Bronchial epithelial cell (primary cell): ENCODE measurements around a stretch of chr9.

- RRBS, 2 experiments, result no CpG with 5 or more reads among the region's 27 CpGs
Observed at GRCh38 chr9:93112117-93113186, 16.4 kb downstream of the CARD19 start.

DNA sequence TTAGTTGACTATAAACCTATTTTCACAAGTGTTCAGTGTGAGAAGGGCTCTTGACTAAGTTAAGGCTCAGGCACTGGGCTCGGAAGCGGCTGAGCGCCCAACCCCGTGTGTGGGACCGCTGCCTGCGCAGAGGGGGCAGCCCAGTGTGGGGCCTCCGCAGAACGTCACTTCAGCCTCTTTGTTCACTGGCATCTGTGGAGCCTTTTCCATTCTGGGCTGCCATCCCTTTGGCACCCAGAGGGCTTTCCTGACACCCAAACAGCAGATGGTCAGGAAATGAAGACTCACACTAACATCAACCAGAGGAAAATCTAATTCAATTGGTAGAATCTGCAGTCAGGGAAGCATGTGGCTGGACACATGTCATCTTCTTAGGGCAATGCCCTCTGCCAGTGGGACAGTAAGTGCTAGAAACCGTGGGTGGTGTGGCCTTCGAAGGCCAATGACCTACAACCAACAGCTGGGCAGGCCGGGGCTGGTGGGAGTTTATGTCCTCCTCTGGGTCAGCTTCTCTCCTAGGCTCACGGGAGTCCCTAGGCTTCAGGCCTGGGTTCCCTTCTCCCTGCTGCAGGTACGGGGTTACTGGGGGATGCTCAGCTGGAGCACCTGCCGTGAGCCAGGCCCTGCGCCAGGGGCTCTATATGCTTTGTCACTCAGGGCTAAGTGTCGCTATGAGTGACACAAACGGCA is 22.2 kb upstream of the NINJ1 start:
- RRBS, 2 experiments, result no CpG with 5 or more reads among the region's 17 CpGs

DNA sequence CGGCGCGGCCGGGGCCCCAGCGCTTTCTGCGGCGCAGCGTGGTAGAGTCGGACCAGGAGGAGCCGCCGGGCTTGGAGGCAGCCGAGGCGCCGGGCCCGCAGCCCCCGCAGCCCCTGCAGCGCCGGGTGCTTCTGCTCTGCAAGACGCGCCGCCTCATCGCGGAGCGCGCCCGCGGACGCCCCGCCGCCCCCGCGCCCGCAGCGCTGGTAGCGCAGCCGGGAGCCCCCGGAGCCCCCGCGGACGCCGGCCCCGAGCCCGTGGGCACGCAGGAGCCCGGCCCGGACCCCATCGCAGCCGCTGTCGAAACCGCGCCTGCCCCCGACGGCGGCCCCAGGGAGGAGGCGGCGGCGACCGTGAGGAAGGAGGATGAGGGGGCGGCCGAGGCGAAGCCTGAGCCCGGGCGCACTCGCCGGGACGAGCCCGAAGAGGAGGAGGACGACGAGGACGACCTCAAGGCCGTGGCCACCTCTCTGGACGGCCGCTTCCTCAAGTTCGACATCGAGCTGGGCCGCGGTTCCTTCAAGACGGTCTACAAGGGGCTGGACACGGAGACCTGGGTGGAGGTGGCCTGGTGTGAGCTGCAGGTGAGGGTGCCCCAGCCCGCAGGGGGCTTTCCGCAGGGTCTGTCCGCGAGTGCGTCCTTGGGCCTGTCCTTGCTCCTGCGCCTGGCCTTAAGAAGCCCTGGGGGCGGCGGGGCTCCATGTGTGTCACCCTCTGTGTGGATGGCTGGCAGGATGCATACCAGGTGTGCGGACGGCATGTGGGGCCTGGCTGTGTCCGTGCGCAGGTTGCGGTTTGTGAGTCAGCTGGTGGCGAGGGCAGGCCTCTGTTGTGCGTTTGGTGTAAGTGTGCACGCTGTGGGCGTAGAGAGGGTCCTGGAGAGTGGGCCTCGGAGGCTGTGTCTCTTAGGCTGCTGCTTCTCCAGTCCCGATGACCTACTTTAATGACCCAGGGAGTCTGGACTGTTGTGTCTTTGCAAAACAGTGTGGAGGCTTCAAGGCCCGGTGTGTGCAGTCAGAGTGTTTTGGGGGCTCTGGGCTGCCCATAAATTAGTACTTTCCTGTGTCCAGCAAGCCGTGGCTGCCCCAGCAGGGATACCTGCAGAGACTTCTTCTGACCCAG is 1.4 kb downstream of the WNK2 start:
- RRBS, 2 experiments, result 3% methylated on average over 22 to 28 of the region's 100 CpGs

DNA sequence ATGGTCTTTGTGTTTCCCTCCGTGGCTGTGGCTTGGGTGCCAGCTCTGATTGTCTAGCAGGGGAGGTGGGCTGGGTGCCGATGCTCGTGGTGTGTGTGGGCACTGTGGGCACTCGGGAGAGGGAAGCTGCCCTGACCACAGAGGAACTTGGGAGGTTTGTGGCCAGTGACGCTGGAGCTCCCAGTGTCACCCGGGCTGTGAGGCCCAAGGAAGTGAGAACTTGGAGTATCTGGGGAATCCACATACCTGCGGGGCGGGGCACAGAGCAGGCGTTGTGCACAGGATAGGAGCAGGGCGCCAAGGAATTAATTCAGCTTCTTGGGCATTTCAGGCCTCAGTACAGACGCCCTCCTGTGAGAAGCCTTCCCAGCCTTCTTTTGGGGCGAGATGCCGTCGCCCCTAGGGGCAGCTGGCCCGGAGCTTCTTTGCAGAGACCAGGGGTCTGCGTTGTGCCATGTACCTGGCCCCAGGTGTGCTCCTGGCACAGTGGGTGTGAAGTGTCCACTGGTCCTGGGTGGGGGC is 47.5 kb downstream of the WNK2 start:
- RRBS, 2 experiments, result no CpG with 5 or more reads among the region's 16 CpGs

DNA sequence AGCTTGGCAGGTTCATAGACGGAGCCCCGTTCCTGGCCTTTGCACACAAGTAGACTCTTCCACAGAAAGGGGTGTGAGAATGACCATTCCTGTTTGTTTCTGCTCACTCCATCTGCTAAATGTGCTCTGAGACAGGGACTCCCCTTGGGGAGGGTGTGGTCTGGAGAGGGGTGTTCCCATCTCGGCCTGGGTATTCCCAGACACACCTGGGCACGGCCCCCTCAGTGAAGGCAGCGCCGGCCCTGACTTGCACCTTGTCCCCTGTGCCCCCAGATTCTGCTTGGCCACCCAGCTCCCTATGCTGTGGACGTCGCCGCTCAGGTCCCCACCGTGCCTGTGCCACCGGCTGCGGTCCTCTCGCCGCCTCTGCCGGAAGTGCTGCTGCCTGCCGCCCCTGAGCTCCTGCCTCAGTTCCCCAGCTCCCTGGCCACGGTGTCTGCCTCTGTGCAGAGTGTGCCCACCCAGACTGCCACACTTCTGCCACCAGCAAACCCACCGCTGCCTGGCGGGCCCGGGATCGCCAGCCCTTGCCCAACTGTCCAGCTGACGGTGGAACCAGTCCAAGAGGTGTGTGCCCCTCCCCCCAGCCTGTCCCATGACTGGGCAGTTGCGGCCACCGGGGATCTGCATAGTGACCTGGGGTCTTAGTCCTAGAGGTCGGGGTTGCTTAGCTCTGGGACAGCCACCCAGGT is 77.7 kb downstream of the WNK2 start:
- RRBS, 2 experiments, result 84% methylated on average over 9 of the region's 25 CpGs; no CpG with 5 or more reads in 1 of the 2 experiments

DNA sequence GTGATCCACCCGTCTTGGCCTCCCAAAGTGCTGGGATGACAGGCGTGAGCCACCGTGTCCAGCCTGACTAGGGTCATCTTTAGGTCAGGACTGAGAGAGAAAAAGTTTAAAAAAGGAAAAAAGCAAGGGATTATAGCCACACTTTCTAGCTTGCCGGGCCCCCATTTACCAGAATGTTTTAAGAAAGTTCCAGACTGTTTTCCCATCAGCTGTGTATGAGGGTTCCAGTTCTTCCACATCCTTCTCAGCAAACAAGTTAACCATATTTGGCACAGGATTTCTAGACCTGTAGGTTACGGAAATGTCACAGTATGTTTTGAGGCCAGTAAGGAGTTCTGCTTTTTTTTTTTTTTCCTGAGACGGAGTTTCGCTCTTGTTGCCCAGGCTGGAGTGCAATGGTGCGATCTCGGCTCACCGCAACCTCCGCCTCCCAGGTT is 7.2 kb upstream of the FAM120A start:
- RRBS, 2 experiments, result no CpG with 5 or more reads among the region's 11 CpGs

- RRBS, 2 experiments, result no CpG with 5 or more reads among the region's 10 CpGs
Observed at GRCh38 chr9:93512042-93512841, 58.9 kb upstream of the FAM120AOS start.

- RRBS, 2 experiments, result no CpG with 5 or more reads among the region's 6 CpGs
Observed at GRCh38 chr9:93549558-93550041, 26.8 kb upstream of the PHF2 start.

DNA sequence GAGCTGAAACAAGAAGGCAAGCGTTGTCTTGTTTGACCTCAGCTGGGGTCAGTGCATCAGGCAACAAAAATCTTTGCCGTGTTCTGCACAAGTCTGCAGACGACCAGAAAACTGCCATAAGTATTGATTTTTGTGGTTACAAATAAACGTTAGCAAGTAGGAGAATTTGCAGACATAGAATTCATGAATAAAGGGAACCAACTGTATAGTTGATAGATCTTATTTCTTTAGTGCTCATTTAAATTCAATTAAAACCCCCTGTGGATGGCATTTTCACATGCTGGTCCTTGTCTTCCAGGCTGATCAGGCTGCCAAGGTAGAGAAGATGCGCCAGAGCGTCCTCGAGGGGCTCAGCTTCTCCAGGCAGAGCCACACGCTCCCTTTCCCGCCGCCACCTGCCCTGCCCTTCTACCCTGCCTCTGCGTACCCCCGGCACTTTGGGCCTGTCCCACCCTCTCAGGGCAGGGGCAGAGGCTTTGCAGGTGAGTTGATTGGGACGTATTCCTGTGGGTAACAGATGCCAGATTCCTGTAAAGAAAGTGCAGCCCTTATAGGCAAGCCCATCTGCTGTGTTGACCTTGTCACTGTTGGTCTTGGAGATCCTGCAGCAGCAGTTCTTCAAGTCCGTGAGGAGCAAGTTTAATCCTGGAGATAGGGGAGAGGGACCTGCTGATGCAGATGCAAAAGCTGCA is 18.7 kb upstream of the PHF2 start:
- RRBS, 2 experiments, result no CpG with 5 or more reads among the region's 14 CpGs

DNA sequence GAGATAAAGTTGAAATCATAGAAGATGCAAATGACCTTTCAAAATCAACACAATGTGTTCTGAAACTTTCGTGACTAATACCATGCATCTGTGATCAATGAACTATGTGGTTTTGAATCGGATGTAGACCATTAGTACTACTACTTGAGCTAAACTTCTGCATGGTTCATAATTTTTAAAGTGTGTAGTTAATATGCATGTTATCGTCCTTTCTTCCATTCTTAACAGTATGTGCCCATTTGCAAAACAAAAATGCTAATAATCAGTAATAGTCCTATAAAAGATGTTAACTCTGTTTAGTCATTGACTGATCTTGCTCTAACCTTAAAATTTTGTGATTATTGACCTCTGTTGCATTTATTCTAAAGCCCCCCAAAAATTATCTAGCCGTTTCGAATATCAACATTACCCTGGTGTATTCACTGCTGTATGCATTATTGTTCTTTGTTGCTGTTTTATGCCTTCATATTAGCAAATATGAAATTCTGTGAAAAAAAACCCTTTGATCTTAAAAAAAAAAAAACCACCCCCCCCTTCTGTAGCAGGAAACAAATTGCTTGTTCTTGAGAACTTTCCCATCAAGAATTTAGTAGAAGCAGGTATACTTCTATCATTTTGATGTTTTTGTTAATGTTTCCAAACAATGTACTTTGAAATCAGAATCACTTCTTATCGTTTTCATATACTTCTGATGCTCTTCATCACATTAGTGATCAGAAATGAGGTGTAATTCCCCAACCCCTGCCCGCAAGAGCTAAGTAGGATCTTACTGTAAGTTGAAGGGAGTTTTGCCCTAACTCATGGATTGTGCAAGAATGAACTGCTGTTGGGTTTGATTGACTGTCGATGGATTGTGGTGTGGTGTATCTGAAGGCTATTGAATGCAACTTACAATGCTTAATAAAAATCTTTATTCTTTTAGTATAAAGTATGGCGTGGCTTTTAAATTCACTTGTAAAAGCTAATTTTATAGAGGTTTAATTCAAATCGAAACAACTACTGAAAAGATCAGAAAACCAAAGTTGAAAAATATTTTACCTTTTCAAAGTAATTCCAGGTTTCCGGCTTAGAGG is 10.9 kb upstream of the PHF2 start:
- RRBS, 2 experiments, result no CpG with 5 or more reads among the region's 11 CpGs

GRCh38 chr9:93661158-93662045 is 85.0 kb downstream of the PHF2 start:
- RRBS, 2 experiments, result no CpG with 5 or more reads among the region's 7 CpGs

- RRBS, 2 experiments, result no CpG with 5 or more reads among the region's 11 CpGs
Observed at GRCh38 chr9:93673528-93673911, 97.1 kb downstream of the PHF2 start.

- RRBS, 2 experiments, result no CpG with 5 or more reads among the region's 11 CpGs
Observed at GRCh38 chr9:94167532-94168420, 83.5 kb downstream of the PTPDC1 start.

DNA sequence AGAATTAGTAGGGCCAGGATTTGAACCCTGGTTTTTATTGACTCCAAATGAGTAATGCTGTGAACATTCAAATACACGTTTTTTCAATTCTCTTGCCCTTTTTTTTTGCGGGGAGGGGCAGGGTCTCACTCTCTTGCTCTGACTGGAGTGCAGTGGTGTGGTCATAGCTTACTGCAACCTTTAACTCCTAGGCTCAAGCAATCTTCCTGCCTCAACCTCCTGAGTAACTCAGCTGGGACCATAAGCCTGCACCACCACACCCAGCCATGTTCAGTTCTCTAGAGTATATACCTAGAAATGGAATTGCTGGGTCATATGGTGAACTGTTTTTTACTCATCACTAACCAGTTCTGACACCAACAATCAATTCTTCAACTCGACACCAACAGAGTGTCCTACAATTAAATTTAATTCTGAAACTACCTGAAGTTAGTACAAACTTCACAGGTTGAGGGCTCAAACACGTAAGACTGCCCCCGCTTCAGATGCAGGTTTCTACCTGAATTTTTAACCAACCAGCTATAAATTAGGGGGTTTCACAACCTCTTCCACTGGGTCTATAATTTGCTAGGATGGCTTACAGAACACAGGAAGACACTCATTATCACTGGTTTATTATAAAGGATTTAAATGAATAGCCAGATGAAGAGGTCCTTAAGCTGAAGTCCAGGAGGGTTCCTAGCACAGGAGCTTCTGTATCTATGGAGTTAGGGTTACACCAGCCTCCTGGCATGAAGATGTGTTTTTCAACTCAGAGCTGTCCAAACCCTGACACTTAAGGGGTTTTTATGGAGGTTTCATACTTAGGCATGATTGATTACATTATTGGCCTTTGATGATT is 85.3 kb upstream of the ZNF169 start:
- RRBS, 2 experiments, result no CpG with 5 or more reads among the region's 5 CpGs

GRCh38 chr9:94458894-94459637 is 84.7 kb downstream of the MFSD14B start:
- RRBS, 2 experiments, result no CpG with 5 or more reads among the region's 10 CpGs

DNA sequence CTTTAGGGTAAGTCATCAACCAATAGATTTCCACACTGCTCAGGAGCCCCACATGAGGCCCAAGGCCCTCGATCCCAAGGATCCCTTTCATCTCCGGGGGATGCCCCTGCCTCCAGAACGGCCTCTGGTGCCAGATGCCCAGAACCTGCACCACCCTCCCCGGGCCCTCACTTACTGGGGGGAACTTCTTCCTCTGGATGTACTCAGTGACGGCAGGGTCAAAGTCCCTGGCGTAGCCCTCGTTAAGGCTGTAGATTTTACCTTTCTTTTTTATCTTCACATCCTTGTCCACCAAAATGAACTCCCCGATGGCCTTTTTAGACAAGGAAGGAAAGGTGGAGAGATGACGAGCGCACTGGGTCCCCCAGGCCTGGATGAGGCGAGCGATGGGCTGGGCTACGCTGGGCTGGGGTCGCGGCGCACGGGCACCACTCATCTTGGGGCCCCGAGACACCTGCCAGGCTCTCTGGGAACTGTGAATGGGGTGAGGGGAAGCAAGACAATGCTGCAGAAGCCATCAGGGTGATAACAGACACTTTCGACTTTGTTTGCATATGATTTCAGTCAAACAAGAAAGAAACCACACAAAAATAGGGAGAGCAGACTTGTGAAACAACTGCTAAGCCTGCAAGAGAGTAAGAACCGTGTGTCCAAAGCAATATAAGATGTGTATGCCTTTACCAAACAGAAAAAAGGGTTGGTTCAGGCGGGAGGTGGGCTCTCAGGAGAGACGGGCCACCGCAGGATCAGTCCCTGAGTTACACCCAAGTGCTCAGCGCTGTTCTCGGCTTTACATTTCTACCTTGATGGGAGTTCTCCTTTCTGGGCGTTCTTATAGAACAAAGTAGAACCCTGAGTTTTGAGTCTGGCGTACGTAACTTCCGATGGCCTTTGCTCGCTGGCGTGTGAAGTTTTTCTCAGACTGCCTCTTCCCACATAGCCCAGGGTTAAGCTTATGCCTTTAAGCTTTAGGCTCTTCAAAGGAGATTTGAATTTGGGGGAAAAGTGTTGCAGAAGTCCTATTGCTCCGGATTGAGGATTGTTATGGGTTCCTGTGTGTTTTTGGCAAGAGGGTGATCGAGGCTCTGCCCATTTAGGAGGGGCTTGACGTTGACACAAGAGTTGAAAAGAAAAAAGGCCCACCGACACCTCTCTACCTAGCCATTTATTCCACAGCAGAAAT is 13.4 kb upstream of the FBP2 start:
- RRBS, 2 experiments, result 75 to 80% methylated on average over 3 of the region's 35 CpGs

DNA sequence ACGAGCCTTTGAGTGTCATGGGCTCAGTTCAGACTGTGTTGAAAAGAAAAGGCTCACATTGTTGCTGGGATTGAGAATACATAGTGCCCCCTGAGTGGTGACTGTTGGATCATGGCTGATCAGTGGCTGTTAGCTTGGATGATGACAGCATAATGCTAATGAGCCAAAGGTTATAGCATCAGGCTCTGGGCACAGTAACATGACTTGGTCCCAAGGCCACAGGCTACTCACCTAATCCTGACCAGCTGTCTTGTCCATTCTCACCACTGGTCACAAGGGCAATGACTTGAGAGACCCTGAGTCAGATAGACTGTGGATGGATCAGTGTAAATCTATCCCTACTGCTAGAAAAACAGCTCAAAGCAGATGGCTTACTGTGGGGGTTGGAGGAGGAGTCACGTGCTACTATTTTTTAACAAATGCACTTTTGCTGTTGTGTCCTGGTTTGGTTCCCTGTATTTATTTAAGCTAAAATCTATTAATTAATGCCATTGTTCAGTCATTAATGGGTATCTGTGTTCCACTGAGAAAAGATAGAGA is 74.8 kb downstream of the AOPEP start:
- RRBS, 2 experiments, result no CpG with 5 or more reads among the region's 2 CpGs

GRCh38 chr9:94844938-94845662 is 118.6 kb downstream of the AOPEP start:
- RRBS, 2 experiments, result no CpG with 5 or more reads among the region's 7 CpGs

DNA sequence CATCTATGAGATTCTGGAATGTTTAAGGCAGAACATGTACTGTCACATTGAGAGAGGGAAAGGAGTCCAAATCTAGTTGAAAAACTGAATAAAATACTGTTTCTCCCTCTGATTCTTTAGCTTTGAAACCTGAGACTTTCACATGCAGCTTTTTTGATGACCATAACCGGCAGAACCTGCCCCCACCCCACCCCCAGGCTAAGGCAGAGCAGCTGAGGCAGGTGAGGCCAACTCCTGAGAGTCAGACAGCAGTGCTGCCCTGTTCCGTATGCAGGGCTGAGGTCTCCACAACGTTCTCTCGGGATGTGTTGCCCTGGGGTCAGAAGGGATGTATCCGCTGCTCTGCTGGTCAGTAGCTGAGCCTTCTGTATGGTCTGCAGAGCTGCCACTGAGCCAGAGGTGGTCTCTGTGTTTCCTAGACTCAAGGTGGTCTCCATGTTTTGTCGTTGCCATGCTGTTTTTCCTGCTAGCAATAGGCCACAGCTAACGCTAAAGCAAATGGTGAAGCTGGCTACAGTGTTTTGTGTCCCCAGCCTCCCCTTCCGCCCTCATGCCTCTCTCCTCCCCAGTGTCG is 190.5 kb downstream of the AOPEP start:
- RRBS, 2 experiments, result no CpG with 5 or more reads among the region's 9 CpGs

GRCh38 chr9:94936431-94936838 is 209.9 kb downstream of the AOPEP start:
- RRBS, 2 experiments, result no CpG with 5 or more reads among the region's 3 CpGs